ENCODE measurements around a stretch of chr10.

GRCh38 chr10:69123098-69124119 is 569 bp upstream of the VPS26A start:
- RRBS, result no CpG with 5 or more reads among the region's 46 CpGs

DNA sequence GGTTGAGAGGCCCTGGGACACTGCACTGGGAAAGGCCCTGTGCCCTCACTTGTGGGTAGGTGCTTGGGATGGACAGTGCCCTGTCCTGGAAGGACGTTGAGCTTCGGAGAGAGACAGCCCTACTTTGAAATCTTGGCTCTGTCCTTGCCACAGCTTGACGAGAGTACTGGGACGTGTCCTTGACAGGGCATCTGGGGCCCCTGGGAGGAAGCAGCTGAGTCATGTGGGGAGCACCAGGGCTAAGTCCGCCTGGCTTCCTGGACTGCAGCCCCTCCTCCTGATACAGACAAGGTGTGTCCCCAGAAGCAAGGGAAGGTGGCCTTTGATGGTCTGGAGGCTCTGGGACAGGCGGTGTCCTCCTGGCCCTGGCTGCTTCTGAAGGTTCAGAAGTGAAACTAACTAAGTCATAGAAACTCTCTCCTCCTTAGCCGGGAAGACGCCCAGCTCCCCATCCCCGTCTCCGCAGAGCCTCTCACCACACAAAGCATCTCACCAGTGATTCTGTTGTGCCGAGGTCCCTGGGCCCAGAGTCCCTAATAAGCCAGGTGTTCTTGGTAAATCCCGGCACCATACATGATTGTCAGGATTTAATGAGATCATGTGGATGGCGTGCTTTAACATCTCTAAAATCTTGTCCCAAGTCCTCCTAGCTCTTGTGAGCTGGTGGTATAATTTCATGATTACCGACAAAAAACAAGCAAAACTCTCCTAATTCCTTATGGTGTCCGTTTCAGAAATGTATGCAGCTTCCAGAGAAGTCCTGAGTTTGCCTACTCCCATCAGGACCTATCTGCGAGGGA is 9.4 kb downstream of the HKDC1 start:
- RRBS, result no CpG with 5 or more reads among the region's 16 CpGs

GRCh38 chr10:69344539-69345043 is 25.9 kb downstream of the HK1 start:
- RRBS, result no CpG with 5 or more reads among the region's 10 CpGs

GRCh38 chr10:69349087-69349916 is 30.7 kb downstream of the HK1 start:
- RRBS, result no CpG with 5 or more reads among the region's 9 CpGs

- RRBS, result no CpG with 5 or more reads among the region's 11 CpGs
These were observed 41.0 kb downstream of the HK1 start for GRCh38 chr10:69359577-69360138.

GRCh38 chr10:69364683-69364972 is 46.0 kb downstream of the HK1 start:
- RRBS, result no CpG with 5 or more reads among the region's 3 CpGs

GRCh38 chr10:69384745-69385148 is 32.0 kb downstream of the TACR2 start:
- RRBS, result no CpG with 5 or more reads among the region's 8 CpGs

DNA sequence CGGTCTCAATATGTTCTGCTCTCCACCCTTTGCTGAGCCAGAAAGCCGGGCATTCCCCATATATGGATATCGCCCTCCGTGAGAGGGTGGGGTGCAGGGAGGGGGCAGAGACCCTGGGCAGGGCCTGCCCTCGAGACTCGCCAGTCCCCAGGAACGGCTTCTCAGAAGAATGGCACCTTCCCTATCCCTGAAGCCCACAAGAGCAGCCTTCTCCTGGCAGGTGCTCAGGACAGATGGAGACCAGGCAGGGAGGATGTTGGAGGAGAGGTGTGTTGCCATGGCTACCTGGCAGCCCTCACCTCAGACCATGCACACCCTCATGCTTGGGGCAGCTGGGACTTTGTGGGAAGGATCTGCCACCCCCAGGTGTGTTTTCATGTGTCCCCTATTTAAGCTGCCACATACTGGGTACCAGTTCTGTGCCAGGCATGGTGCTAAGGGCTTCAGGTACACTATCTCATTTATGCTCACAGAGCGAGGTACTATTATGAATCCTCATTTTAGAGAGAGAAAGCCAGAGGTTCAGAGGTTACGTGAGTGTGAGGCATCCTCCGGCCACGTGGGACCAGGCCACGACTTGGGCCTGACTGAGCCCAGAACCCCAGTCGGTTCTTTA is 3.2 kb downstream of the TACR2 start:
- RRBS, result 0% methylated on average over 1 of the region's 13 CpGs

- RRBS, result no CpG with 5 or more reads among the region's 6 CpGs
These were observed 28.4 kb downstream of the TSPAN15 start for GRCh38 chr10:69479343-69480294.

- RRBS, result 1% methylated on average over 35 of the region's 50 CpGs
These were observed 337 bp downstream of the MACROH2A2 start for GRCh38 chr10:70052915-70053450.

DNA sequence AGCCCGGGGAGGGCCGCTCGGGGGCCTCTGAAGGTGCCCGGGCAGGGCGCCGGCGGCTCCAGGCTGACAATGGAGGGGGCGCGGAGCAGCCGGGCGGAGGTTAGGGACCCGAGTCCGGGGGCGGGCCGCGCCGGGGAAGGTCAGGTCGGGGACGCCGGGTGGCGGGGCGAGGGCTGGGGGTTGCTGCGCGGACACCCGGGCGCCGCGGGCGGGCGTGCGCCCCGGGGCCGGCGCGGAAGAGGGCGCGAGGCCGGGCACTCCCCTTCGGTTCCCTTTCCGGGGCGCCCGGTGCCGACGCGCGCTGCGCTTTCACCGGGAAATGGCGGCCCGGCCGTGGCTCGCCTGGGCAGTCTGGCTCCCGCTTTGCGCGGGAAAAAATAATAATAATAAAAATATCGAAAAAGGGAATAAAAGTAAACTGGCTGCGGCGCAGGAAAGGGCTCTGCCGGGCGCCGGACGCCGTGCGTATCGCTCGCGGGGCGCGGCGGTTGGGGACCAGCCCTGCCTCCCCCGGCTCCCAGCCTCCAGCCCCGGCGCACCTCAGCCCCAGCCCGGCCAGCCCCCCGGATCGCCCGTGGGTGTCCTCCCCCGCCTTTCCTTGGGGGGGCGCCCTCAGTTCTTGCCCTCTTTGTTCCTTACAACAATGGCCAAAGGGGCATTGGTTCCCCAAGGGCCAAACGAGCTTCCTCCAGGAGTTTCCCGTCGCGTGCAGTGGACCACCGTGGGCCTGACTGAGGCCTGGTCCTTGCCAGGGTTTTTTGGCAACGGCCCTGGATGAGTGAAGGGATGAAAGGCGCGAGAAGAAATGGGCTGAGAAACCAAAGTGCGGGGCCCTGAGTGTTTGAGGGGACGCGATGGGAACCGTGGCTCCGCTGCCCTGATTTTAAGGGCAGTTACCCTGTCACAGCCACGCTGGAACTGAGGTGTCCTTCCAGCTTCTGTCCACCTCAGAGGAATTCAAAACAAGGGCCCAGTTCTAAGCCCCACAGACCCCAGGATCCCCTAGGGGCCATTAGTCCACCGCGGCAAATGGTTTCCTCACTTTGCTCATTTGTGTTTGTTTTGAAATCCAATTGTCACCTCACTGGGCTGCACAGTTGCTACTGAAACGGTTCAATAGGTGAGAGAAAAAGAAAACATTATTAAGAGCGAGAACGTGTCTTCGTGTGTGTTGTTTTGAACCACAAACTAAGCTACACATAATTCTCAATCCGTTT is 1.2 kb downstream of the MACROH2A2 start:
- RRBS, result 2% methylated on average over 23 of the region's 100 CpGs

DNA sequence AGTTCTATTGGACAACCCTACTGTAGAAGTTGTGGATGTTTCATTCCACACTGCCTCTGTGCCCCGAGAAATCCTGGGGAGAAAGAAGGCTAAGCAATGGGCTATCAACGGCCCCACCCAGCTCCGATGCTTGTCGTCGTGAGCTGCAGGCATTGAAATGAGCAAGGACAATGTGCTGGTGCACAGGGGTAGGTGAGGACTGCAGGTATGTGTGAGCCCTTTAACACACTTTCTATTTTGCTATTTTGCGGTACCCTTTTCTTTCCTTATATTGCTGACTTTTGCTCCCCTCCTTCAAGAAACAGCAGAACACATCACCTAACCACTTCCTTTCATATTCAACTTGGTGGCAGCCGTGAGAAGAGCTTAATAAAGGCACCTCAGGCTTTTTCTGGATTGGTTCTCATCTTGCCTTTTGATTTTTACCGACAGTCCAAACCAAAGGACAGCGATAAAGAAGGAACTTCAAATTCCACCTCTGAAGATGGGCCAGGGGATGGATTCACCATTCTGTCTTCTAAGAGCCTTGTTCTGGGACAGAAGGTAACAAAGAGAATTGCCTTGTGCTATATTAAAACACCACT is 39.2 kb downstream of the AIFM2 start:
- RRBS, result no CpG with 5 or more reads among the region's 9 CpGs

DNA sequence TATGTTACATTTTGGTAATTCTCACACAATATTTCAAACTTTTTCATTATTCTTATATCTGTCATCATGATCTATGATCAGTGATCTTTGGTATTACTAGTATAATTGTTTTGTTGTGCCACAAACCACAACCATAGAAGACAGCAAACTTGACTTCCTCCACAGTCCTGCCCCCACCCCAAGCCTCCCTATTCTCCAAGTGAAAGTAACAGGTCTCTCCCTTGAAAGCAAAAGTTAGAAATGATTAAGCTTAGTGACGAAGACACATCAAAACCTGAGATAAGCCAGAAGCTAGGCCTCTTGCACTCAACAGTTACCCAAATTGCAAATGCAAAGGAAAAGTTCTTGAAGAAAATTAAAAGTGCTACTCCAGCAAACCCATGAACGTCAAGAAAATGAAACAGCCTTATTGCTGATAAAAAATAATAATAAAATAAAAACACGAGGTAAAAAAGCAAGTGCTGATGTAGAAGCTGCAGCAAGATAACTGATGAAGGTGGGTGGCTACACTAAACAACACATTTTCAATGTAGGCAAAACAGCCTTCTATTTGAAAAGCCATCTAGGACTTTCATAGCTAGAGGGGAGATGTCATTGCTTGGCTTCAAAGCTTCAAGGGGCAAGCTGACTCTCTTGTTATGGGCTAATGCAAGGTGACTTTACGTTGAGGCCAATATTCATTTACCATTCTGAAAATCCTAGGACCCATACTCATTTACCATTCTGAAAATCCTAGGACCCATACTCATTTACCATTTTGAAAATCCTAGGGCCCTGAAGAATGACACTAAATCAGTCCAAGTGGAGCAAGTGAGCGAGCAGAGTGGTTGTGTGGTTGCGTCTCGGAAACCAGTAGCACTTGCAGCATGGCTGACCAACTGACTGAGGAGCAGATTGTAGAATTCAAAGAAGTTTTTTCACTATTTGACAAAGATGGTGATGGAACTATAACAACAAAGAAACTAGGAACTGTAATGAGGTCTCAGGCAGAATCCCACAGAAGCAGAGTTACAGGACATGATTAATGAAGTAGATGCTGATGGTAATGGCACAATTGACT is 7.2 kb downstream of the SAR1A start:
- RRBS, result no CpG with 5 or more reads among the region's 7 CpGs

GRCh38 chr10:70217355-70217993 is 15.8 kb downstream of the PPA1 start:
- RRBS, result no CpG with 5 or more reads among the region's 6 CpGs

GRCh38 chr10:70267296-70268035 is 16.3 kb downstream of the NPFFR1 start:
- RRBS, result no CpG with 5 or more reads among the region's 9 CpGs

DNA sequence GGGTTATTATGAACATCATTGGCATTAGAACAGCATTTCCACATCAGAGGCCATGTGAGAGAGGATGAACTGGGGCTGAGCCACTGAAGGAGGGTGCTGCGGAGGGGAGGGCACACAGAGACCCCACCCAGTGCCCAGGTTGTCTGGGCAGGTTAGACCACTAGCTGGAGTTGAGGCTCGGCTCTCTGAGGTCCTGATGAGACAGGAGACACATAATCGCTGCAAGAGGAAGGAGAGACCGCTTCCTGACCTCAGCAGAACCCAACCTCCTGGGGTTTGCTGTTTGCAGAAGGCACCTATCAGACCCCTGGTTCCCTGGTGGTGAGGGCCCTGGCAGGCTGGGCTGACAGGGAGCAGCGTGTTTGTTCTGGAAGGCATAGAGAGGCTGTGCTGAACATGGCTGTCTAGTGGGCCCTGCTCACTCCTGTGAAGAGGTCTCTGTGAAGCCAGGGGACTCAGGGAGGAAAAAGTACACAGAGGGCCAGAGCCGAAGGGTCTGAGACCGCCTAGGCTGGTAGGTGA is 39.3 kb upstream of the NPFFR1 start:
- RRBS, result no CpG with 5 or more reads among the region's 7 CpGs

DNA sequence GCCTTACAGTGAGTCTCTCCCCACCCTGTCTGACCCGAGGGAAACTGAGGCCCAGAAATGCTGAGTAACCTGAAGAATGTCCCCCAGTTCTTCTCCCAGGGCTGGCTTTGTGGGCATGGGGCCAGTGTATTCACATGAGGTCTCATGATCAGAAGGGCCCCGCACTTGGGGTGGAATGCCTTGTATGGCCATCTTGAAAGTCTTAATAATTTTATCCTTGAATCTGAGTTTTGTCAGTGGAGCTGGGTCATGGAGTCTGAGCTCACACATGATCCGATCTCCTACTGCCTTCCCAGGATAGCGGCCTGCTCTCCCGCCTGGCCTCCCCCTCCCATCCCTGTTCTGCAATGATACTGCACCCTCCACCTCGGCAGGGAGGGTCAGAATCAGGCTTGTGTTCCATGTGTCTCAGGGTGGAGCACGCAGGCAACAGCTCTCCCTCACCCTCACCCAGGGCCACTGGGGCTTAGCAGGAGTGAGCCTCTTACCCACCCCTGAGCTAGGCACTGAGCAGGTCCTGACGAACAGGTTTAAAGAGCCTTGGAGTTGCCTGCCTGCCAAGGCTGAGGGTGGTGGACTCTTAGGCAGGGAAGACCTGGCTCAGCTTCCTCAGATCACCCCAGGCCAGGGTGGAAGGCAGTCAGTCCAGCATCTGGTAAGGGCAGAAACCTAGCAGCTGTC is 41.4 kb upstream of the NPFFR1 start:
- RRBS, result no CpG with 5 or more reads among the region's 8 CpGs

- RRBS, result 2% methylated on average over 7 of the region's 35 CpGs
These were observed 741 bp downstream of the EIF4EBP2 start for GRCh38 chr10:70404648-70405123.

DNA sequence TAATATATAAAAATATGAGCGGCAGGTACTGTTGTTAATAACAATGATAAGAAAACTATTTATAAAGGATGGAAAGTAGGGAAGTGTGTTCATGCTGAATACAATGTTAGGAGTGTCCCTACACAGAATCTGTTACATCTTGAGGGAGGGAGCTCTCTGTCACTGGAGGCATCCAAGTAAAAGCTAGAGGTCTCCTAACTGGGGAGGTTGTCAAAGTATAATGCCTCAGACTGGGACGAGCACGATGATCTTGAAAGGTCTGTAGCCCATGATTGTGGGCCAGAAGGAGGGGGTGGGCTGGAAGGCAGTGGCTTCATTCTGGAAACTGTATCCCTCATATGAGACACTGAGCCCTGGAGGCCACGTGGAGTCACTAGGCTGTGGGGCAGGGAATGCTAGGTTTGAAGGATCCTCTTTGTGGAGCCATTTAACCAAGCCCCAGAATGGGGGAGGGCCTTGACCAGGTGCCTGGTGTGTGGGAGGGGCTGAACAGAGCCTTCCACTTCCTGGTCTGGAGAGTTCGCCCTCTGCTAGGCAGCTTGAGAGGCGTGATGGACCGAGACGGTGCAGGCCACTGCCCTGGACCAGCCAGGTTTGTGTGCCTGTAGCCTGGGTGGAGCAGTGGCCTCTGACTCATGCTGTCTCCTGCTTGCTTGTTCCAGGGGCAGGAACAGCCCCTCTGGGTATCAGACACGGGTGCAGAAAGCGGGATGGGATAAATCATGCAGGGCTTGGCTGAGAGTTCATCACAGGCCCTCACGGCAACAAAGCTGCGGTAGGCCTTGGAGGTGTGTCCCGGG is 27.2 kb downstream of the ADAMTS14 start:
- RRBS, result no CpG with 5 or more reads among the region's 13 CpGs

- RRBS, result no CpG with 5 or more reads among the region's 4 CpGs
These were observed 14.4 kb downstream of the SGPL1 start for GRCh38 chr10:70830028-70830765.